ENCODE measurements around the genes MUC22, CSNK2B, LY6G5C and LY6G6C.

DNA sequence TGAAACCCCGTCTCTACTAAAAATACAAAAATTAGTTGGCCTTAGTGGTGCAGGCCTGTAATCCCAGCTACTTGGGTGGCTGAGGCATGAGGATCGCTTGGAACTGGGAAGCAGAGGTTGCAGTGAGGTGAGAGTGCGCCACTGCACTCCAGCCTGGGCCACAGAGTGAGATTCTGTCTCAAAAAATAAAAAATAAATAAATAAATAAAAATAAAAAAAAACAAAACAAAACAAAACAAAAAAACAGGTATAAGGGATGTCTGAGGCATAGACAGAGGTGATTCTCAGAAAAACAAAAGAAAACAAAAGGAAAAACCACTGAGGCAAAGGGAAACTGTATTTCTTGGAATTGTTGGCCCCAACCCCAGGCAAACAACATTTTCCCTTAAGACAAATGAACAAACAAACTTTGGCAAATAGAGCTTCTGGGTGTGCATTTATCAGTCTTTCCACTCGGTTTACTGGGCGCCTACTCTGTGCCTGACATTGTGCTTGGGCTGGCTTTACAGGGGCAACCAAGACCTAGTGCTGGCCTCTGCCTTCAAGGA lies 33.5 kb upstream of the IER3 start:
- RRBS: no CpG with 5 or more reads among the region's 5 CpGs

GRCh38 chr6:30809325-30809662 lies 64.9 kb upstream of the IER3 start:
- RRBS: no CpG with 5 or more reads among the region's 4 CpGs

GRCh38 chr6:30882396-30883557 lies 1.5 kb upstream of the DDR1 start:
- RRBS: no CpG with 5 or more reads among the region's 19 CpGs

DNA sequence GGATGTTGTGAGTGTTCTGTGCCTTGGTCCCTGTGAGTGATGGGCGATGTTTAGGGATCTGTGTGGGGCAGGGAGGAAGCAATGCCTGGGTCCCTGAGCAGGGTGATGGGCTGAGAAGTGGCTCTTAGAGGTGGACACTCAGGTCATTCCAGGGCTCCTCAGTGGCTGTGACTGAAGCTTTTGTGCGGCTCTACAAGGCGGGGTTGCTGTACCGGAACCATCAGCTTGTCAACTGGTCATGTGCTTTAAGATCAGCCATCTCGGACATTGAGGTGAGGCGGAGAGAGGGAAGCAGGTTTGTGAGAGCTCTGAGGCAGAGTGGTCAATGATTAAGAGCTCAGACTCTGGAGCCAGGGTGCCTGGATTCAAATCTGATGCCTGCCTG lies 2.9 kb downstream of the VARS2 start:
- RRBS: no CpG with 5 or more reads among the region's 6 CpGs

DNA sequence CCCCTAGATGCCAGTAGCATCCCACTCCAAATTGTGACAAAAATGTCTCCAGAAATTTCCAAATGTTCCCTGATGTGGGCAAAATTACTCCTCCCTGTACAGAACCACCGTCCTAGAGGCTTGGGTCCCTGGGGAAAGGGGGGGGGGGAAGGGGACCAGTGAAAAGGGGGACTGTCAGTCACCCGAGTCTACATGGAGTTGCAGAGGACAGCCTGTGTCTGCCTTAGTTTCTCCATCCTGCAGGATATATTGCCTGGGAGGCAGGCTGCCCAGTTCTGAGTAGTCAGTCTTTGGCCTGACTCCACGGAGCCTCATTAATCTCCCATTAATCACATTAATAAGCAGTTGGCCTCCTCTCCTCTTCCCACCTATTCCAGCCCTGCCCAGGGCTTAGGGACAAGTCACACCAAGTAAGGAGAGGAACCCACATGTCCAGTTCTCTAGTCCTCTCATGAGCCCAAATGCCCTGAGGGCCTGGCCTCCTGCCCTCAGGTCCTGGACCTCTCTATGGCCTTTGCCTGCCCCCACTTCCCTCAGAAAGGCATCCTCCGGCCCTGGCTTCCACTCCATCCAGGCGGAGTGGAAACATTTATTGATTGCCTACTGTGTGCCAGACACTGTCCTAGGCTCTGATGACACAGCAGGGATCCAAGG lies 1.3 kb upstream of the MUCL3 start:
- RRBS: no CpG with 5 or more reads among the region's 5 CpGs

DNA sequence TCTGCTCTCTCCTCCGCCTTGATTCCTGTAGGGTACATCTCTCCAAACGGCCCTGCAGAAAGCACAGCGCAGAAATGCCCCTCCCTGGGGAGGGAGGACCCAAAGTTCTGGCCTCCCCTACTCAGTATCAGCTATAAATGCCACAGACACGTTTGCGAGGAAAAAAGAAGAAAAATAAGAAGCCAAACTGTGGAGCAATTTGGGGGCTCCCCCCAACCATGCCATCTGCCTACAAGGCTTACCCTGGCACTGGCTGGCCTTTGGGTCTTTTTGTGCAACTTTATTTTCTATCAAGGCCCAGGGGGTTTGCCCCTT lies at the start of gene MUC22:
Gene MUC22 (plus strand): TSS at position 161 of the 315 bp plus-strand sequence.
- RRBS: no CpG with 5 or more reads among the region's 5 CpGs

DNA sequence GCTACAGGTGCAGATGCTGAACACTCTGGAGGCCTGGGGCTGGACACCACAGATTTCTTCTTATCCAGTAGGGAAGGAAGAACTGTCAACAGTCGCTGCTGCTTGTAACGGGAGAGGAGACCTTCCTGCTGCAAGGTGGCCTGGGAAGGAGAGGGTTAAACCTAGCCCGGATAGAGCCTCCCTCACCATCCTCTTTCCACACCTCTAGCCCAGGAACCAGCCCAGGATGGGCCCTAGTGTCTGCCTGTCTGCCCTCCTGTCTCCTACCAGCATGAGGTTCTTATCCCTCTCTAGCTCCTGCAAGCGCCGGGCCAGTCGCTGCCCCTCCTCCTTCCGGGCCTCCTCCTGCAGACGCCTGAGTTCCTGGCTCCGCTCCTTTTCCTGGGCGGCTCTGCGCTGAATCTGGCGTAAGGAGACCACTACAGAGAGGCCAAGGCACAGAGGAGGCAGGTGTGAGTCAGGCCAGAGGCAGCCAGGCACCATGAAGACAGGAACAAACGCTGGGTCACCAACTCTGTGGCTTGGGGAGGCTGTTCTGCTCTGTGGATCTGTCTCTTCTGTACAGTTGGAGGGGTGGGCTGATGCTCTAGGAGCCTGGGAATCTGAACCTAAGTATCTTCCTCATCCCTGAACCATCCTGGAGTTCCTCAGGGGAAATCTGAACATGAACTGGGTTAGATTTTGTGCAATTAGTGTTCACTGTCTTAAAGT lies 4.3 kb upstream of the PSORS1C2 start:
- RRBS: no CpG with 5 or more reads among the region's 13 CpGs

- RRBS: no CpG with 5 or more reads among the region's 9 CpGs
These were observed 4.4 kb downstream of the TCF19 start for GRCh38 chr6:31162659-31163371.

DNA sequence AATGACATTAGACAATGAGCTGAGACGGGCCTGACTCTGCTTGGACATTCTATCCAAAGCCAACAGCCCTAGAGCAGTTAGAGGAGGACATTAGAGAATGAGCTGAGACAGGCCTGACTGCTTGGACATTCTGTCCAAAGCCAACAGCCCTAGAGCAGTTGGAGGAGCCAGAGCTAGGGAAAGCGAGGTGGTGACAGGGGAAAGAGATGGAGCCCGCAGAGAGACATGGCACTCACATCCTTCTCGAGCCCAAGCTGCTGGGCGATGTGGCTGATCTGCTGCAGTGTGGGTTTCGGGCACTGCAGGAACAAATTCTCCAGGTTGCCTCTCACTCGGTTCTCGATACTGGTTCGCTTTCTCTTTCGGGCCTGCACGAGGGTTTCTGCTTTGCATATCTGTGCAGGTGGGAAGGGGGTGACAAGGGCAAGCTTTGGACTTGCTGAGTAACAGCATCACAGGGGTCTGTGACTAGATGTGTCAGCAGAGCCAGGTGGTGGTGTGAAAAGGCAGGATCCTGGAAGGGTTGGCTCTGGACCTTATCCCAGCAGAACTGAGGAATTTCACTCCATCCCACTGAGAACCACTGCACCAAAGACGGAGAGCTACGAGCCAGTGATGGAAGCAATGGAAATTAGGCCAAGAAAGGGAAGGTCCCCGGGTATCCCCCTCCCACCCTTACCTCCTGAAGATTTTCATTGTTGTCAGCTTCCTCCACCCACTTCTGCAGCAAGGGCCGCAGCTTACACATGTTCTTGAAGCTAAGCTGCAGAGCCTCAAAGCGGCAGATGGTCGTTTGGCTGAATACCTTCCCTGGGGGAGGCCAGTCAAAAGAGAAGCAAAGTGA lies 5.4 kb downstream of the POU5F1 start:
- RRBS: no CpG with 5 or more reads among the region's 17 CpGs

DNA sequence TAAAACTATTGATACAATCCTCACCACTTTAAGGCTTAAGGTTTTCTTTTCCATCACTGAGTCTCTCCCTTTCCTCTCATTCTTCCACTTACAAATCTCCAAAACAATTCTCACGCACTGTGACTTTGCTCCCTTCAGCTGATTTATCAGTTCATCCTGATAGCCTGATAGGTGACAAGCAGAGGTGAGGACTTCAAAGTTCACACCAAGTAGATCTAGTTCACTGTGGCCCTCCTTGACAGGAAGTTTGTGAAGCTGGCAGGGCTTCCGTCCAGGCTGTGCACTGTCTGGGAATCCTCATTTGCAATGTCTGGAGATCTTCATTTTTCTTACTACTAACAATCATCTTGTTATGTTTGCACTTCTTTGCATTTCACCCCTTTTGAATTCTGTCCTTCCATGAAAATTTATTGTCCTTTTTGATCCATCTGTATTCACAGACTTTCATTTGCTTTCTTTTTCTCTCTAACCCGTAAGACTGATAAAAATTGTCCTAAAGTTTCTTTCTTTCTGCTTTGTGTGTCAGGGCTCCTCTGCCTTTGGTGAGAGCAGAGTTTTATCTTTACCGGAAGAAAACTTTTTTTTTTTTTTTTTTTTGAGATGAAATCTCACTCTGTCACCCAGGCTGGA lies 35.3 kb upstream of the POU5F1 start:
- RRBS: no CpG with 5 or more reads among the region's 4 CpGs

GRCh38 chr6:31268569-31269408 lies 3.1 kb downstream of the HLA-C start:
- RRBS: no CpG with 5 or more reads among the region's 13 CpGs

GRCh38 chr6:31542164-31542648 lies 403 bp upstream of the DDX39B start:
- RRBS: no CpG with 5 or more reads among the region's 23 CpGs

DNA sequence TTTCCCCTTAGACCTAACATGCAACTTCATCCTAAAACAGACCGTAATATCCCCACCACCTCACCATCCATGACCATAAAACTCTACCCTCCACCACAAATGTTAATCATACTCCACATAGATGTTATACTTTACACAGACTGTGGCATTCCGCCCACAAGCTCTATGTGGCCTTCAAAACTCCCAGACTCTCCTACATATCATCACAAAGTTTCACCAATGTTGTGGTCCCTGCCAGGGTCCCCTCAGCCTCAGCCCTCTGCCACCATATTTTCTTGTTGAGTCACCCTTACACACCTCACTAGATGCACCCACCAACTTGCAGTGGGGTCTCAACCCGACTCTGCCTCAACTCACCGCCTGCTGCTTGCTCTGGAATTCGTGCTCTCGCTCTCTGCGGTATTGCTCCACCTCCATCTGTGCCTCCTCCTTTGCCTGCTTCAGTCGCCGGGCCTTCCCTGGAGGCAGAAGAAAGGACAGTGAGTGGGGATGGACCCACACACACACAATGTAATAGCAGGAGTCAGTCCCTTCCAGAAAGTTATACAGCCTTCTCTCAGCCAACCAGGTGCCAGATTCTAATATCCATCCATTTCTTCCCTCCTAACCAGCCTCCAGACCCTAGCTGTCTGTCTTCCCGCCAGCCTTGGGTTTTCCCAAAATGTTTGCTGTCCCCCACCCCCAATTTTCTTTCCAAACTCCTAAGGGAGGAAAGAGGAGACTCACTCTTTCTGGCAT lies 487 bp downstream of the ATP6V1G2 start:
- RRBS: no CpG with 5 or more reads among the region's 10 CpGs

- RRBS: no CpG with 5 or more reads among the region's 4 CpGs
These were observed 2.3 kb downstream of the APOM start for GRCh38 chr6:31657820-31658481.

DNA sequence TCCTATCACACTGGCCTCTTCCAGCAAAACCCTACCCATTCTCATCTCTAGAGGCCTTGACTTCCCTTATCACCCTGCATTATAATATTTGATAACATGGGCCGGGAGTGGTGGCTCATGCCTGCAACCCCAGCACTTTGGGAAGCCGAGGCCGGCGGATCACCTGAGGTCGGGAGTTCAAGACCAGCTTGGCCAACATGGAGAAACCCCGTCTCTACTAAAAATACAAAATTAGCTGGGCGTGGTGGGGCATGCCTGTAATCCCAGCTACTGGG lies 679 bp upstream of the C6orf47 start:
- RRBS: no CpG with 5 or more reads among the region's 7 CpGs

DNA sequence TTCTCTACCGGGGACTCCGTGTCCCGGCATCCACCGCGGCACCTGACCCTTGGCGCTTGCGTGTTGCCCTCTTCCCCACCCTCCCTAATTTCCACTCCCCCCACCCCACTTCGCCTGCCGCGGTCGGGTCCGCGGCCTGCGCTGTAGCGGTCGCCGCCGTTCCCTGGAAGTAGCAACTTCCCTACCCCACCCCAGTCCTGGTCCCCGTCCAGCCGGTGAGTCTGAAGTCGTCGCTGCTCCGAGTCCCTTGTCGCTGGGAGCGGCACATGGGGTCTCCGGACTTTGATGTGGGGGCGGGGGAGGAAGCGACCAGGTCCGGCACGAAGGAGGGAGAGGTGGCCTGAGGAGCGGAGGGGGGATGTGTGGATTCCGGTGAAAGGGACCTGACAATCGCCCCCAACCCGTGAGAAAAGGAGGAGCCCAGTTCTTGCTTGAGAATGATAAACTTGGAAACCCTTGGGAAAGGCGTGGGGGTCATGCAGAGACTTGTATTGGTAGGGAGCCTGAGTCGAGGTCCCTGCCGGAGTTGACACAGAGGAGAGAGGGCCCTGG lies at the start of gene CSNK2B:
Gene CSNK2B (plus strand): TSS at position 87 of the 552 bp plus-strand sequence.
- RRBS: 1% methylated on average over 16 of the region's 37 CpGs

GRCh38 chr6:31680547-31681082 lies at the start of gene LY6G5C:
TSS of gene LY6G5C (minus strand) at chr6:31681067.
- RRBS: no CpG with 5 or more reads among the region's 14 CpGs

DNA sequence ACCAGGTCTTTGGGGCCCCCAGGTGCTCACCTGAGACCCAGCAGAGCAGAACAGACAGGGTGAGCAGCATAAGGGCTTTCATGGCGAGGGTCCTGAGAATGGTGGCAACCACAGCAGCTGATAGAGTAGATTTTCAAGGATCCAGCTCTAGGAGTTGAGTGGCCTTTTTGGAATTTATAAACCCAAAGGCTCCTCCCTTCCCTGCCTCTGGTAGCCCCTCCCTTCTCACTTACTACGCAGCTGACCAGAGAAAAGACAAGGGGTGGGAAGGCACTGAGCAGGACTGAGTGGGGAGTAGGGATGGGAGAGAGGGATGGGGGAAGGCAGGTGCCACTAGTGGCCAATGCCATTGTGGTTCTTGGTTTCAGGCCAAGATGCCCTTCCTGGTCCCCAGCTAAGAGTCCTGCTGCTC lies at the start of gene LY6G6C:
Gene LY6G6C (minus strand): TSS at position 149 of the 412 bp plus-strand sequence.
- RRBS: no CpG with 5 or more reads among the region's 2 CpGs

- RRBS: 26% methylated on average over 12 of the region's 29 CpGs
These were observed 1.4 kb upstream of the DDAH2 start for GRCh38 chr6:31730332-31731053.

DNA sequence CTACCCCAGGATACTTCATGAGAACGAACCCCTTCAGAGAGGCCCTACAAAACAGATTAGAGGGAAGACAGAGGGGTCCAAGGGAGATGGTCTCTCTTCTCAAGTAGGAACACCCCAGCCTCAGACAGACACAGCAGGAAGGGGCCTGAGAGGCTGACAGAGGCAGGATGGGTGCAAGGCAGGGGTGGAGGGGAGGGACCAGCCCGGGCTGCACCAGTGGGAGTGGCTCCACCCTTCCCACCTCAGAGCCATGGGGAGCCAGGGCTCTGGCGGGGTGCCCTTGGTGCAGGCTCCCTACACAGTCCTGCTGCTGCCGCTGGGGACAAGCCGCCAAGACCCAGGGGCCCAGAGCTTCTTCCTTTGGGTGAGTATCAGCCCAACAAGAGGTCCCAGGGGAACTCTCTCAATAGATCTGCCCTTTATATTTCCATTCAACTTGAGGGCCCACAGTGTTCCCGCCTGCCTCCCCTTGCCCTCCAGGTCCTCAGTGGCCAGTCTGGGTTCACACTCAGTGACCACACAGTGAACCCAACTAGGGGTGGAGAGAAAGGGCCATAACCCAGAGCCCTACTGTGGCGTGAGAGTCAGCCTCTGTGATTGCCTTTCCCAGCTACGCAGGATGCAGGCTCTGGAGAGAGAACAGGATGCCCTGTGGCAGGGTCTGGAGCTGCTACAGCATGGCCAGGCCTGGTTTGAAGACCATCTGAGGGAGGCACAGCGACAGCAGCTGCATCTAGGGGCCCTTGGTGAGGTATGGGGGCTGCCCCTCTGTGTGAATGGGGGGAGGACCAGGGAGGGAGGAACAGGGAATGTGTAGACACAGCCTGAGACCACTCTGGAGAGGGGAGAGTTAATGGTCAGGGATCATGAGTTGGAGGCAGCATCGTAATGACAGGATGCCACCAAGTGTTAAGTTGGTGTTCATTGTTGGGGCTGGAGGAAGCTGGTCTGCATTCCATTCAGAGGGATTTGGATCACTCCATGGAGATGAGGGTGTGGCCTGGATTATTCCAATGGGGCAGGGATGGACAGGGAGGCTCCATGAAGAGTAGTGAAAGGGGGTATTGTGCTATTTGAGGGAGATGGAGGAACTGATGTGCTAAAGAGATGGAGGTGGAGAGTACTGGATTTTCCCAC lies 717 bp downstream of the SAPCD1 start:
- RRBS: no CpG with 5 or more reads among the region's 10 CpGs